GM12892 (cell line): Measurements from ENCODE around the gene MYCBPAP.

GRCh38 chr17:50466820-50467468, 1.7 kb downstream of the CHAD start:
- RRBS = no CpG with 5 or more reads among the region's 7 CpGs

DNA sequence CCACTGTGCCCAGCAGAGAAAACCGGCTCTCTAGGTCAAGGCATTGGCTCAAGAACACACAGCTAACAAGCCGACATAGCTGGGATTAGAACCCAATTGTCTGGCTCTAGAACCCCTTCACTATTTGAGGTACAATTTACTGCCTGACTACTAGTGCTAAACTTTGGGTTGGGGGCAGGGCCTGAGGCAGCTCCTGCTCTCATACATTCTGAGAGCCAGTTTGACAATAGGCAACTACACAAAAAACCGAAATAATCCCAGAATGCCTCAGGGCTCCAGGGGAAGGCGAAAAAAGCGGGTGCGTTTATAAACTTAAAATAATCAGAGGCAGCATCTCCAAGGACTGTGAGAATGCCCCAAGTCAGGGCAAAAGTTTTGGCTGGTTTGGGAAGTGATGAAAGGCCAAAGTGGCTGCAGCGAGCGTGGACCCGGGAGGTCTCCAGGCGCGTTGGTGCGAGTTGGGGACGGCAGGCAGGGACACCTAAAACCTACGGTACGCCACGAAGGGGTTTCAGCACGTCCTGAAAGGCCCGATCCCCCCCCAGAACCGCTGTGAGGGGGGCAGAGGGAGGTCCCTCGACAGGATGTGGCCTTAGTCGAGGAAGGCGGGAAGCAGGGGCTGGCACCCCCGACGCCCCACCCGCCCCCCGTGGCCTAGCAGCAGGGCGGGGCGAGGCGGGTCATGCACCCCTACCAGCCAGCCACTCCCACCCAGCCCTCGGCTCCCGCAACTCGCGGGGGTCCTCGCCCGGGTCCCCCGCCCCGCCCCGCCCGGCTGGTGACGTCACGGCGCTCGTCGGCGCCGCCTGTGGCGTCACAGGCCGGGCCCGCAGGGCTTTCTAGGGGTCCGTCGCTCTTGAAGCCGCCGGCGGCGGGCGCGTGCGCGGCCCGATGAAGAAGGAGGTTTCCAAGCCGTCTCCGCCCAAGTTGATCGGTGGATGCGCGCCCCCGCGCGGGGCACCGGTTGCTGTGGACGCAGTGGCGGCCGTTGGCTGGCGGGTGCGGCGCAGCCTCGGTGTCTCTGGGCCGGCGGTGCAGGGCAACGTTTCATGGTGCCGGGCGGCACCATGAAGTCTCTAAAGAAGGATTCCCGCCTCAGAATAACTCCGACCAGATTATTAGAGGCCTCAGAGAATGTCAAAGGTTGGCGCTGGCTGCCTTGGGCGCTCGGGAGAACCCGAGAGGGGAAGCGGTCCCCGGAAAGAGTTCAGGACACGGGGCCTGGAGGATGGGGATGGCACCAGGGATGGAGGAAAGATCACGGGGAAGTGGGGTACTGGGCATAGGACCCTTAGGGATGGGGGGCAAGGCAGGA, at the start of gene MYCBPAP:
TSS of gene MYCBPAP (plus strand) at position 832 of the 1,315 bp plus-strand sequence.
- RRBS = 2% methylated on average over 18 of the region's 91 CpGs

DNA sequence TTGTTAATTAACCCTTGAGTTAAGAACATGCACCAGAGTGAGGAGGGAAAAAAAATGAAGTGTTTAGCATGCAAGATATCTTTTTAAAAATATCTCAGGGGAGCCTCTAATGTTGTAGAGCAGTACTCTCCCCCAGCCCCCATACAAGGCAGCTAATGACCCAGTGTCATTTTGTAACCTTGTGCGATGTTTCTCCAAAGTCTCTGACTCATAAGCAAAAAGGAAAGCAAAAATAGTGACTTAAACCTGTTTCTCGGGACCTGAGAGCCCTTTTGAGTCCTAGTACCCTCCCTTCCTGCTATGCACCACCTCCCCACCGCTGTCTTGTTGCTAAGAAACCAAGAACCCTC, 2.8 kb downstream of the MYCBPAP start:
- RRBS = no CpG with 5 or more reads among the region's 3 CpGs

GRCh38 chr17:50542369-50543397, 4.3 kb upstream of the SPATA20 start:
- RRBS = no CpG with 5 or more reads among the region's 29 CpGs

DNA sequence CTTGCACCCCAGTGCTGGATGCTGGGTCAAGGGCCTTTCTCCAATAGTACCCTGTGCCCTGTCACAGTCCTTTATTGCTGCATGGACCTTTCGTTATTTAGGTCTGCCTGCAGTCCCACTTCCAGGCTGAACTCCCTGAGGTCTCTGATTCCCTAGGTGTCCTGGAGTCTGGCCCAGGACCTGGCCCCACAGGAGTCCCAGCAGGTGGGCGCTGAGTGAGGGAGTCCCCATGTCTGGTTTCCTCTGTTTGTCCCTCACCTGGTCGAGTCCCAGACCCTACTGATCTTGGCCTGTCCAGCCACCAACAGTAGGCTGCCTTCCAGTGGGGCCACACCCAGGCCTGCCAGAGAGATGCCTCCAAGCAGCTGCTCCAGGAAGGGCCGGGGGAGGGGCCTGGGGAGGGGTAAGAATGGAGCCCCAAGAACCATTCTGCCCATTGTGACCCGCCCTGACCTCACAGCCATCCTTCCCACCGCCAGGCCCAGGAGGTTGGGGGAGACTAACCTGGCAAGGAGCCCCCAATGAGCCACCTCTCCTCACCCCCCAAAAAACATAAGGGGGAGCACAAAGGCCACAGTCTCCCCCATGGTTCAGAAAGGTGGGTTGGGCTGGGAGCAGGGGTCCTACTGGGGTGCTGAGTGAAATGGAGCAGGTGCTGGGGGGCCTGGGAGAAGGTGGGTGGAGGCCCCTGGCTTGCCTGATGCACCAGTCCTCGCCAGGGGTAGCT, 753 bp downstream of the SPATA20 start:
- RRBS = no CpG with 5 or more reads among the region's 7 CpGs

- RRBS = no CpG with 5 or more reads among the region's 11 CpGs
Measured at GRCh38 chr17:50638495-50639672, 4.2 kb downstream of the ABCC3 start.

DNA sequence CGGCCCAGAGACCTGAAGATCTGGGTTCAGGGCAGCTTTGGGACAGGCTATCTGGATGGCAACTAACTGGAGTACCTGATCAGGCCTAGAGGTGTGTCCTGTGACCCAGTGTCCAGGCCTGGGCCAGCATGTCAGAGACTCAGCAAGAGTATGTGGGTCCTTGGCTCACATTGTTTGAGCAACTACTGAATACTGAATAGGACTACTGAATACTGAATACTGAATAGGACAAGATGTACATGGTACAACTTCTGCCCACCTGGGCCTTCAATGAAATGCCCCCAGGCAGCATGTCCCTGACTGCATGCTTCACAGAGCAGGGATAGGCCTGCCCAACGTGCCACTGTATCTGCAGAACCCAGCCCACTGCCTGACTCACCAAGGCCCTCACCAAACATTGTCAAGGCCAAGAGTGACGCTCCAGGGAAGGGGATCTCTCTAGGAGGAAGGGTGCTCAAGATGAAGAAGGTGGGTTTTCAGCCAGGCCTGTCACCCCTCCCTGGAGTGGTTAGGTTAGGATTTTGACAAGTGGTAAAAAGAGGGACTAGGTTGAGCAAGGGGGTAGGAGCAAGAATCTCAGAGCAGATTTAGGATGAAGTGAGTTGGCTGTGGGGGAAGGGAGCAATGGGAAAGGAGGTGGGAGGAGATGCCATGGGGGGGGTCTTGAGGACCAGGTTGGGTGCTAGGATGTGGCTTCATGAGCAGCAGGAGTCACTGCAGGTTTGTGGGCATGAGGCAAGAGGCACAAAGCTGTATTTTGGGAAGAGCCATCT, 8.7 kb downstream of the ABCC3 start:
- RRBS = no CpG with 5 or more reads among the region's 3 CpGs

GRCh38 chr17:50668104-50669115, 33.7 kb downstream of the ABCC3 start:
- RRBS = no CpG with 5 or more reads among the region's 10 CpGs

- RRBS = no CpG with 5 or more reads among the region's 13 CpGs
Measured at GRCh38 chr17:50676333-50676838, 31.3 kb downstream of the ANKRD40 start.

- RRBS = no CpG with 5 or more reads among the region's 9 CpGs
Measured at GRCh38 chr17:50691330-50692234, 16.1 kb downstream of the ANKRD40 start.

- RRBS = no CpG with 5 or more reads among the region's 11 CpGs
Measured at GRCh38 chr17:50768073-50768824, 931 bp upstream of the ANKRD40CL start.

GRCh38 chr17:50855735-50856489, 10.2 kb downstream of the TOB1 start:
- RRBS = no CpG with 5 or more reads among the region's 8 CpGs

DNA sequence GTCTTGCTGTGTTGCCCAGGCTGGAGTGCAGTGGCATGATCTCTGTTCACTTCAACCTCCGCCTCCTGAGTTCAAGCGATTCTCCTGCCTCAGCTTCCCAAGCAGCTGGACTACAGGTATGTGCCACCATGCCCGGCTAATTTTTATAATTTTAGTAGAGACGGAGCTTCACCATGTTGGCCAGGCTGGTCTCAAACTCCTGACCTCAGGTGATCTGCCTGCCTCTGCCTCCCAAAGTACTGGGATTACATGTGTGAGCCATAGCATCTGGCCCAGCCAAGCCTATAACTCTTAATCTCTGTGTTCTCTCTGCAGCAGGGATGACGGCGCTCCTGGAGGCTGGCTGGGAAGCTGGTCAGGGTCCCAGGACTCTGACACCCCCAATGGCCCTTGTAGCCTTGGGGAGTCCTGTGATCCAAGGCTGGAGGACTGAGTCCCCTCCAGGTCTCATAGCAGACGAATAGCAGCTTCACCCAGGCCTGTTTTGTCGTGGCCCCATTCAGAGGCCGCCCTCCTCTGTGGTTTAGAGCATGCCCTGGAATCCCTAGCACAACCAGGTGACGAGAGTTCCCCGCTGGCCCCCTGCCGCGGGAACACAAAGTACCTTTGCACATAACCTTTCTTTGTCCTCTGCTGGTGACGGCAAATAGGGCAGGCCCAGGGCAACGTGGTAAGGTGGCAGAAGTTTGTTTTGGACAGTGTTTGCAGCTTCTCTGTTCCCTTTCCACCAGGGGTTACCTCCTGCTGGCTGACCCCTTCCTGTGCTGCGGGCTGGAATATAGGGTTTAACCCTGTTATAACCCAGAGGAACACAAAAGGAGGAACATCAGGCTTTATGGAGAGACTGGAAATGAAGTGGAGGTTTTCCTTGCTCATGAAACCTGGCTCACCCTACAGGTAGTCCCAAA, 42.9 kb upstream of the TOB1 start:
- RRBS = no CpG with 5 or more reads among the region's 16 CpGs

DNA sequence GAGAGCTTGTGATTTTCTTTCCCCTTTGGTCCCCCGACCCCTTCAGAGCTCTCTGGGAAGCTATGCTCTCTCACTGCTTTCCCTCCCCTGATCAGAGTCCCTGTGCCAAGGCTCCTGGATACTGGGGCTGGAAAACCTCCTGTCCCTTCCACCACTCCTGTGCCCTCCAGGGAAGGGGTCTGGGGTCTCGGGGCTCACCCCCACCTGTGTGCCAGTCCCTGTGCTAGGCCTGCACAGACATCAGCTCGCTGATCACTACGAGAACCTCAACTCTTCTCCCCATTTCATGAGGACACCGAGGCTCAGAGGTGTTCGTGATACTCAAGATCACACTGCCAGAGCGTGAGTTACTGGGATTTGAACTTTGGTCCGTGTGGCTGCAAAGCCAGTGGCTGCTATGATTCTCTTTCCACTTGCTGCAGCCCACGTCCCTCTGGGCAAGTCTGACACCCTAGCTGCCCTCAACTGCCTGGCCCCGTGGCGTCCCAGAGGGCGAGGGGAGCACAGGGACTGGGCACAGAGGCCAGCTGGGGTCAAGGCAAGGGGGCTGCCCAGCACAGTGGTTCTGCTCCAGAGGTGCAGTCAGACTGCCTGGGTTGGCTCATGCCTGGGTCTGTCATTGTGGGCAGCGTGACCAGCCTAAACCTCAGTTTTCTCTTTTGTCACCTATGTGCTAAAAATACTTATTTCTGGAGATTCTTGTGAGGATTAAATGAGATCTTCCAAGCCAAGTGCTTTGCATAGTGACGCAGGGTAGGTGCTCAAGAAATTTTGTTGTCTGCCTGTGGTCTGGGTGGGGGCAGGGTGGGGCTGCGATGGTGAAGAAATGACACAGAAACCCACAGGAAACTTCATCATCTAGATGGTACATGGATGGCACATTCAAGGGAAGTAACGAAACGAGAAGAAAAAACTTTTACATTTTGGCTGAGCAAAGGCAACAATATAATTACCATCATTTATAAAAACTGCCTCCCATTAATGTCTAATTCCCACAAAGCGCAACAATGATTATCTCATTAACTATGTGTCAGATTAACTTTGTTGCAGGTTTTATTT, 43.9 kb upstream of the TOB1 start:
- RRBS = no CpG with 5 or more reads among the region's 18 CpGs

GRCh38 chr17:50996347-50996870, 124.3 kb downstream of the SPAG9 start:
- RRBS = no CpG with 5 or more reads among the region's 10 CpGs

- RRBS = no CpG with 5 or more reads among the region's 2 CpGs
Measured at GRCh38 chr17:51091707-51092167, 28.9 kb downstream of the SPAG9 start.

DNA sequence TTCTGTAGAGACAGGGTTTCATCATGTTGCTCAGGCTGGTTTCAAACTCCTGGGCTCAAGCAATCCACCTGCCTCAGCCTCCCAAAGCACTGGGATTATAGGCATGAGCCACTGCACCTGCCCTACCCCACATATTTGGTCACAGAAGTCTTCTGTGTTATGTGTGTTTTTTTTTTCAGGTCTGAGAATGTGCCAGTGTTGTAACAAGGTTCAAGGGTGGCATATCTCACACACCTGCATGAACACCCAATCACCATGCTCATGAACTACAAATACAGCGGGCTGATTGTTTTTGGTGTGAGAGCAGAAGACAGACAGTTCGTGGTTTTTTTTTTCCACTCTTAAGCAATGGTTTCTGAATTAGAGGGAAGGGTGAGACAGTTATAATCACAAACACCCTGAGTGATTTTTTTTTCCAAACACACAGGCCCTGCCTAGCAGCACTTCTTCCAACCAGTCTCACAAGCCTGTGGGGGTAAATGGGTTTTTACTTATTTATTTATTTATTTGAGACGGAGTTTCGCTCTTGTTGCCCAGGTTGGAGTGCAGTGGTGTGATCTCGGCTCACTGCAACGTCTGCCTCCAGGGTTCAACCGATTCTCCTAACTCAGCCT, 22.6 kb downstream of the SPAG9 start:
- RRBS = no CpG with 5 or more reads among the region's 7 CpGs

GRCh38 chr17:51125878-51126466, 5.3 kb upstream of the SPAG9 start:
- RRBS = no CpG with 5 or more reads among the region's 4 CpGs

GRCh38 chr17:51152553-51153188, 688 bp upstream of the NME1 start:
- RRBS = no CpG with 5 or more reads among the region's 10 CpGs

GRCh38 chr17:51197565-51198567, 31.7 kb downstream of the NME2 start:
- RRBS = no CpG with 5 or more reads among the region's 6 CpGs